Cardiac ventricle fibroblast (primary cell): Measurements from ENCODE around the gene MYB.

DNA sequence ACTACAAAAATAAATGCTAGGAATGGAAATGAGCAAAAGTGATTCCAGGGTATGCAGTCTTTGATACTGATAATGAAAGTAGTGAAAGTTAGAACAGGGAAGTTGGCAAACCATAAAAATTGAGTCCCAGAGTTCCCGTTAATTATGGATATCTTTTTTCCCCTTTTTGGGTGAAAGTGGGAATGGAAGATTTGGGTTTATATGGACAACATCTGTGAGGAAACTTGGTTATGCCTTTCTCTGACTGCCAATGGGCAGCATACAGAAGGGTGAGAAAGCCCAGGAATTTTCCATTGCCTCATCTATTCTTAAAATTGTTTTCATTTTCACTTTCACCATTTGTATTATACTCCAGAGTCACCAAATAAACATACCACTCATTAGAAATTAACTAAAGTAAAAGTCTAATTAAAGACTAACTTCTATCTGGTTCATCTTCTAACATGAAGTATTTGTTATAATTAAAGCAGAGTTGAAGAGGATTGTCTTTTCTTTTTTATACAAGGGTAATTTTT, 35.6 kb upstream of the MYB start:
- RAMPAGE, long total RNA: no peak

DNA sequence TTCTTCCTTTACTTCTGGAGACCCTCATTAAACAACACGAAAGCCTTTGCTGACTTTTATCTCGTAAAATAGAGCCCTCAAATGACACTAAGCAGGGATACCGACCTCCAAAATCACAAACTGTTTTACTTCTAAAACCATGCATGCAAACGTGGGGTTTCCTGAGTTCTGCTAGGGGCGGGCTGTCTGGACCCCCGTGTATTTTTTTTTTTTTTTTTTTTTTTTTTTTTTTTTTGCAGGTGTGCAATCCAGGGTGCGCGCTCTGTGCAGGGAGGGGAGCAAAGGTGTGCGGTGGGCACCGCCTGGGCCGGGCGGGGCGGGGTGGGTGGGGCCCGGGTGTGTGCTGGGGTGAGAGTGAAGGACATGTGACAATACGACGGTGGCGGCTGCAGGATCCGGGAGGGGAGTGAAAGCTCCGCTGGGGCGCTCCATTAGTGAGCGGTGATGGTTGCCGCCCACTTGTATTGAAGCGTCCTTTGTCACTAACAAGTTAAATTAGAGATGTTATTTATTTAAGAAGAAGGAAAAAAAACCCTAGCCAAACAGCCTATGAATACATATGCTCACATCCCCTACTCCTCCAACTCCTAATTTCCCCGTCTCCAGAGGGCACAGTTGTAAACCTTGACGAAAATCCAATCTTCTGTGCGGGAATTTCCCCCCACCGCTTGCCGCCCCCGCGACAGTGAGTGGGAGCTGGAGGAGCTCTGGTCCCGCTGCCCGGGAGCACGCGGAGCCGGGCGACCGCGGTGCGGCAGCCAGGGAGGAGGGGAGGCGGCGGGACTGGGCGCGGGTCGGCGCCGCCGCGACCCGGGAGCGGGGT, 694 bp upstream of the MYB start:
- RAMPAGE, long total RNA: no peak

- RAMPAGE, long total RNA: no peak
Measured at GRCh38 chr6:135181026-135182123, at the start of gene MYB. TSS of gene MYB (plus strand) at chr6:135181308.

DNA sequence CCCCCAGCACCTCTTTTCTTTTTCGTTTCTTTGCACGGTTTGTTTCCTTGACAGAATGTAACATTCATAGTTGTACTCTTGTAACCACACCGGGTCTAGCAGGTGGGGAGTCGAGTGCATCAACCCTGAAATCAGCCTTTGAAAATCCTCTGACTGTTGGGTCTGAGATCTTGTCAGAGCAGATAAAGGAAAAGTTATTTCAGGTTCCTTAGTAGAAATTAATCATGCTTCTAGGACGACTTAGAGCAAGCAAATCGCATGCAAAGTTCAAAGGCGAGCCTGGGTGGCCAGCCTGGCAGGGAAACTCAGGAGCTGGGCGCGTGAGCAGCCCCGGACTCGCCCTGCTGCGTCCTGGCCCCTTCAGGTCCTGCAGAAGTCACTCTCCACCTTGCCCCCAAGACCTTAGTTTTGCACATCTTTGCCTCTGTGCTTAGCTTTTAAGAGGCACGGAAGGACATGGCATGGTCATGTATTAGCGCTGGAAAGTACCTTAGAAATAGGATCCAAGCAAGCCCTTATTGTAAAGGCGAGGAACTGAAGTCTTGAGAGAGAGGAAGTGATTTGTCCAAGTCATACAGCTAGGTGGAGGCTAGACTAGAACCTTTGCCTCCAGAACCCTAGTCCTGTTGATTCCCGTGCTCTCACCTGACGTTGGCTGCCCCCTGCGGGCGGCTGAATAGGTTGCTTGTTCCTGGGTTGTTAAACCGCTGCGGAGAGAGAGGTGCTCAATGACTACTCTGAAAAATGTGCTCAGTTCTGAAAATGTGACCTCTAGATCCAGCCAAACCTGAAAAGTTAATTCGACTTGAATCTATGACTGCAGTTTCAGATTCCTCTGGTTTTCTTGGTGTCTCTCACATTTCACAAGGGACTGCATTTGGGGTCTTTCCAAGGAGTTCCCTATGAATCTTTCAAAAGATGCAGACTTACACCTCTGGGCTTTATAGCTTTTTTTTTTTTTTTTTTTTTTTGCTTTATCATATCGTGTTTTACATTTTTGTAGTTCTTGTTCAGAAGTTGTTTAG, 2.6 kb downstream of the MYB start:
- RAMPAGE, long total RNA: no peak

DNA sequence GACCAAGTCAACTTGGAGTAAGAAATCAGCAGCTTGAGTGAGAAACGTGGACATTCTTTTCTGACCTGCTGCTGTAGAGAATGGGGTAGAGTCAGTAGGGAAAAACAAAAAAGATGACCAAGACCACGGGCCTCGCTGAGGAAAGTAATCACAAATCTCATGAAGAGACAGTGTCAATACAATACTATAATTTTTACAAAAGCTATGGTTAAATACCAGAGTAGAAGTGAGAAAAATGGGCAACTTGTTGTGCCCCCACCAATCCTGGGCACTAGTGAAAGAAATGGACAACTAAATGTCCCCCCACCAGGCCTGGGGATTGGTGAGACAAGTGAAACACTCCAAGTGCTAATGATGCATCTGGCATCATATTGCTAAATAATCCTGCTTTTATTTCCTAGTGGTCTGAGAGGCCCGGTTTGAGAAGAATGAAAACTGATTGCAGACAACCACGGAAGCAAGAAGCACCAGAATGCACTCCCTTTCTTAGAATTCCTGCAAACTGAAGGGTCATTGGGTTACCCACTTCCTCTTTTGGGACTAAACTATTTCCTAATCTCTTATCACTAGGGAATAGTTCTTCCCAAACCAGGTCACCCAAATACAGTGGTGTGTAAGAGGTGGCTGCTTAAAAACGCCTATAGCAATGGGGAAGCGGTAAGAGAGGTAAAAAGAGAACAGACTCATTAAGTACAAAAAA, 125.5 kb downstream of the MYB start:
- RAMPAGE, long total RNA: no peak

DNA sequence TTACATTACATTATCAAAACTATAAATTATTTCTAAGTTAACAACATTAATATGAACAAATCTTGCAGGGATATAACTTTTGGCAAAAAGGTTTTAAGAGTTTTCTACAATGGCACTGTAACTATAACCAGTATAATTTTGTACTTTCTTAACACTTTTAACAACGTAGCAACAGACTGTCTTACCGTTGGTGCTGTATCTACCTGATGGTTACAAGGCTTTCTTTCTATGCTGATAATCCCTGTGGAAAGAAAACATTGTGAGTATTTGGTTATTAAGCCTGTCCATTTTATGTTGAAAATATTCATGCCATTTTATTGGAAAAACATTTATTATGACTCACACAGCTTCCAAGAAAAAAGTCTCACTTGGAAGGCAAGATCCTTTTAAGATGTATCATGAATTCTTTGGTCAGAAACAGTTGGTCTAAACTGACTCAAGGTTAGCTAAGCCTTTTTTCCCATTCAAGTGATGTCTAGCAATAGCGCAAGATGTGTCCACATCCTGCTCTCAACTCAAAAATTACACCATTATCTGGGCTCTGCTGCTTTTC, 139.5 kb downstream of the AHI1 start:
- RAMPAGE, long total RNA: no peak

GRCh38 chr6:135921979-135922584, 70.6 kb downstream of the PDE7B start:
- RAMPAGE, long total RNA: no peak

DNA sequence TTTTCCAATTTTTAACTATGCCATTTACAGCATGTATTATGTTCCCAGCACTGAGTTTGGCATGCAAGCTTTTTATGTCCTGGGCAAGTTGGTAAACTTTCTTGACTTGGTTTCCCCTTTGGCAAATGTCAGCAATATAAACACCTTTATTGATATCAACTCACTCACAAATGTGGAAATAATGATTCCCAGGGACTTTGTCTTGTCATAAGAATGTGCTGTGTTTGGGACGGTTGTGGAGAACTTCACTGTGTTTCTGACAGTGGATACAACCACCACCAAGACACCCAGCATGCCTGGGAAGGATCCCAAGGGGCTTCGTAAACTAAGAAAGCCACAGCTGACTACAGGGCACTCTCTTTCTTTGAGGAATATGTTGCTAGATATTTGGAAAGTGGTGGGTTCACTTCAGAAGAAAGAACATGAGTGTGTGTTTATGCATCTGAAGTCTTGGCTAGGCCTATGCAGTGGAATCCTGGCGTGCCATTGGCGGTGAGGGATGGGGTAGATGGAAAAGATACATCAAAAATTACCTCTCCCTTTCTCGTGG, 187.5 kb downstream of the PDE7B start:
- RAMPAGE, long total RNA: no peak

- RAMPAGE, long total RNA: no peak
Measured at GRCh38 chr6:136068016-136068403, 182.1 kb downstream of the MTFR2 start.

GRCh38 chr6:136253096-136254492, 3.5 kb upstream of the MTFR2 start:
- RAMPAGE, long total RNA: no peak

DNA sequence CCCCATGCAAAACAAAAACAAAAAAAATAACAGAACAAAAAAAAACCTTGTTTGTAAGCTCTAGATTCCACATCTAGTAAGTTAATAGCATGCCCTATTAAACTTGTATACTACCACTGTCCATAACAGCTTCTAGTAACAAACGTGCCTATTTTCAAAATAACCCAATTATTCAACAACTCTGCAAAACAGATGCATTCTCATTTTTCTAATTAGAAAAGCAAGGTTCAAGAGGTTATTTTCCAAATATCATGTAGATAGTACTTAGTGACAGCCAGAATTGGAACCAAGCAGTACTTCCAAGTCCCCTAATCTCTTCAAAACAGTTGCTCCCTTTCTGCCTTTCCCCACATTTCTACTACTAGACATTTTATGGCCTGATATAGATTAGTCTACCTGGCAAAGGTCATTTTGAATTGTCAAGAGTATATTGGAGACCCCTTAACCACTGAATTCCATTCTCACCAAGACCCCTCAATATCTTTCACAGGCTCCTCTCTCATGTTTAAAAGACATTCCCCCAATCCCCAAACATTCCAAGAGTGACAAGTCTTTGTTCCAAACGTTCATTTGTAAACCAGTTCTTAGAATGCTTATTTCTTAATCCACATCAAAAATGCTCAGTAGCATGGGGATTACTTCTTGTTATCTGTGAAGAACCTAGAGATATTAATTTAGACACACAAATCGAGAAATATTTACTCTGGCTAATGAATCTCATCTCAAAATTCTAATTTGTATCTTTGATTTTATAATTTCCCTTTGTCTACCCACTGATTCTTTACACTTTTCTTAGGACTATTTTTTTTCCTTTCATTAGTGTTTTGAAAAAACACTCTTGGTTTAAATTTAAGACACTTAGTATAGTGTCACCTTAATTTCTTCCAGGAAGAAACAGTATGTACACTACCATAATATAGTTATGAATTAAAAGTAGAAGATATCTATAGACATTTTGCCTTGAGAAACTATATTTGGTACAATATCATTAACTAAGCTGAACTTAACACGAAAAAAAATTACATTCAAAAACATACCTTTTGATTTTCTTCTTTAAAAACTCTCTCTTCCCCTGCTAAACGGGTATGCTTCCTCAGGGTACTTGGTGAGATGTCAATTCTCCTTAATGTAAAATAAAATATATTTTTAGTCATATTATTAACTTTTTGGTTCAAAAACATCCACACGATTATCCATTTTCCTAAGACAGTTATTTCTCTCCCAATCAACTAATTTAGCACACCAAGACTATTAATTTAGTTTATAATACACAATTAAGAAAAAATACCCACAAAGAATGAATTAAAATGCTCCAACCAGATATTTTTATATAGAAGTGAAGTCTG, 18.2 kb downstream of the BCLAF1 start:
- RAMPAGE, long total RNA: no peak

- RAMPAGE, long total RNA: no peak
Measured at GRCh38 chr6:136365801-136366274, 76.2 kb upstream of the BCLAF1 start.

GRCh38 chr6:136402142-136402637, 112.5 kb upstream of the BCLAF1 start:
- RAMPAGE, long total RNA: no peak

DNA sequence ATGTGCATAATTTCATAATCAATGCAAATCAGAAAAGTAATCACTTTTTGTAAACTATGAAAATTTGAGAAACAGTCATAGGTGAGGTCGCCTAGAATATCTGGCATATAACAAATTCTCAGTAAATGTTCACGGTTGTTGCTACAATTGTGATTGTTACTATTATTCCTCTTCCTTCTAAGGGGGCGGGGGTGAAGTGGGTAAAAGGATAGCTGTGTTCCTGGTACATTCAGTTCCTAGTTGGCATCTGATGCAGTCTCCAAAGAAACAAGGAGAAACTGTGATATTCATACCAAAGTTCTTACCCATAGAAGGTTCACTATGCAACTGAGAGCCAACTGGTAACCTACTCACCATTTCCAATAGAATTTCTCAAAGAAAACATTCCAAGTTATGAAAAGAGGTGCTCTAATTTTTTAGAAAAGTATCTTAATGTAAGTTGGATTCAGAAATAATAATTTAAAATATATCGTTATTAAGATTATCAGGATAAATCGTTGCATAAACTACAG, 13.2 kb upstream of the MAP7 start:
- RAMPAGE, long total RNA: no peak

GRCh38 chr6:136593655-136594462, 43.6 kb upstream of the MAP7 start:
- RAMPAGE, long total RNA: no peak

DNA sequence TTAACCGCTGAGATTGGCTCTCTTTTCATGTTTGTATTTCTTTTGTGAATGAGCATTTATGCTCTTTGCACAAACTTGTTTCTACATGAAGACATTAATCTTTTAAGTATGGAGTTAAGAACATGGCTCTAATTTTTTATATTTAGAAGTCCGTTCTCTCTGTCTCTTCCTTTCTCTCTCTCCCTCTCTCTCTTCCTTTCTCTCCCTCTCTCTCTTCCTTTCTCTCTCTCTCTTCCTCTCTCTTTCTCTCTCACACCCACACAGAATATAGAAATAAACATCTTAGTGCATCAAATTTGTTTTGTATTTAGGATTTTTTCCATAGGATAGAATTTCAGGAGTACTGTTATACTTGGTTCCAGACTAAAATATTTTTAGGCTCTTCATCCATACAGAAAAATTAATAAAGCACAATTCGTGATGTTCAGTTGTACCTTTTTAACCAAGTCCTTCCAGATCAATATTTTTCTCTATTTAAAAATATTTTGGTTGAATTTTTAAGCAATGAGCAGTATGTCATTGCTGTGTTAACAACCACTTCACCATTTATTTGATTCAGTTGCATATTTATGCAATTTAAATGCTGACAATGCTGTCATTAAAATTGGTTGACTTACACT, 112.2 kb upstream of the MAP7 start:
- RAMPAGE, long total RNA: no peak

GRCh38 chr6:136669072-136669756, 119.0 kb upstream of the MAP7 start:
- RAMPAGE, long total RNA: no peak

- RAMPAGE, long total RNA: no peak
Measured at GRCh38 chr6:136739797-136740801, 52.2 kb downstream of the MAP3K5 start.

DNA sequence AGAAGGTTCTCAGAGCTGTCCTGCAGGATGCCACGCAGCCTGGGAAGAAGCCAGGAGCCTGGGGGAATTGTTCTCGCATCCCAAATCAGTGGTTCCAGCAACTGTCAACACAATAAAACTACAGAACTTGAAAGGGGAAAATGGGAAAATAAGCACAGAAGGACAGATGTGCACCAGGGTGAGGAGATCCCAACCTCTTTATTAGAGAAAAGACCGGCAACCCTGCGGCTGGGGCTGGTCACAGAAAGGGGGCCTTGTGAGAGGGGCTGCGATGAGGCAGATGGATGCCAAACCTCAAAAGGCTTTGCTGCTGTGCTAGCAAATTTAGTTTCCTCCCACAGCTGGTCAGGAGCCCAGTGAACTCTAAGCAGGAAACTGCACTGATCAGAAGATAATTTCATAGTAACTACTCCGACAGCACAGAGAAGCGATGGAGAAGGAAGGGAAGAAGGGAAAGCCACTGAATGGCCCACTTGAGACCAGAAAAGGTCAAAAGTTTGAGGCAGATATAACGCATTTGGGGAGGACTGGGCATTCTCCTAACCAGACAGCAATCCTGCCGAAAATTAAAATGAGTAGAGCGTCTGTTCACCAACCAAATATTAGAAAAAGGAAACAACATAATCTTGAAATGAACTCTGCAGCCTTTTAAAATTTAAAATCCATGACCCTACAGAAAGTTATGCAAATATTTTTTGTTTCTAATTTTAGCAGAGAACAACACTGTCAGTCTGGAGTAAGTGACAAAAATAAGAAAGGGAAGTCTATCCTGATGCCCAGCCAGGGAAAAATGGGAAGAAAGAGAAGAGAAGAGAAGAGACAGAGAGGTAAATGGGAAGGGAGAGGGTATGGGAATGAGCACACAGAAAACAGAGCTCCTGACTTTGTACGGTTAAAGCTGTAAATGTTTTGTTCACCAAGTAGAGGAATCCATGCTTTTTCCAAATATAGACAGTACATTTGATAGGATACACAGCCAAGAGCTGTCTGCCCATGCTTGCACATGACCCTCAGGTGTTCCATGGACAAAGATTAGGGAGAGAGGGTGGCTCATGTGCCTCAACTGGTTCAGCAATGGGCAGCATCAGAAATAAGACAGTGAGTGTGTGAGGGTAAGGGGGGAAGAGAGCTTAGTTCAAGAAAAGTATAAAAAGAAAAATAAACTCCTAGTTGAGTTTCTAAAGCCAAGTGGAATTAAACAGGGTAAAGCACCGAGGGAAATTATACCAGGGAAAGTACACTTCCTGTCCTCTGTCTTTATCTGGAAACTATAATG, 30.4 kb downstream of the MAP3K5 start:
- RAMPAGE, long total RNA: no peak

DNA sequence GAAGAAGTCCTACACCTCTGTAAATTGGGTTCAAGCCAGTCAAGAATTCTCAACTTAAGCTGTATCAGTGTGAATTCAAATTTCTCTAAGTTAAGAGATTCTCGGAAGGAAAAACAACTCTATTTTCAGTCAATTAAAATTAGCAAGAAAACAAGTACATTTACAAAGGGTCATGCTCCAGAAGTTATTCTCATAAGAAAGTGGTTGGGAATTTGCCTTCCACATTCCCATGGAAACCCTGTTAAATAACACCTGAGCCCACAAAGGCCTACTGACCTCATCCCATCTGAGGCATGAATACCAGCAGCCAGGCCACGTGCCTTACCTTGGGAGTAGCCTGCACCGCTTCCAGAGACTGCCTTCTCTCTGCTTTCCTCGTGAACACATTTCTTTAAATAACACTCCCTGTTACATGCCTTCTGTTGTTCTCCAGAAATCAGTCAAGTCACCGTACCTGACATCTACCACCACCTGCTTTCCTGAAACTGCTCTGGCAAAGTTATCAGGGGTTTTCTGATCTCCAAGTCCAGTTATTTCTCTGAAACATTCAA, 19.3 kb downstream of the MAP3K5 start:
- RAMPAGE, long total RNA: no peak